Mammary microvascular endothelial cell (primary cell): ENCODE results near the gene ICE1.

DNA sequence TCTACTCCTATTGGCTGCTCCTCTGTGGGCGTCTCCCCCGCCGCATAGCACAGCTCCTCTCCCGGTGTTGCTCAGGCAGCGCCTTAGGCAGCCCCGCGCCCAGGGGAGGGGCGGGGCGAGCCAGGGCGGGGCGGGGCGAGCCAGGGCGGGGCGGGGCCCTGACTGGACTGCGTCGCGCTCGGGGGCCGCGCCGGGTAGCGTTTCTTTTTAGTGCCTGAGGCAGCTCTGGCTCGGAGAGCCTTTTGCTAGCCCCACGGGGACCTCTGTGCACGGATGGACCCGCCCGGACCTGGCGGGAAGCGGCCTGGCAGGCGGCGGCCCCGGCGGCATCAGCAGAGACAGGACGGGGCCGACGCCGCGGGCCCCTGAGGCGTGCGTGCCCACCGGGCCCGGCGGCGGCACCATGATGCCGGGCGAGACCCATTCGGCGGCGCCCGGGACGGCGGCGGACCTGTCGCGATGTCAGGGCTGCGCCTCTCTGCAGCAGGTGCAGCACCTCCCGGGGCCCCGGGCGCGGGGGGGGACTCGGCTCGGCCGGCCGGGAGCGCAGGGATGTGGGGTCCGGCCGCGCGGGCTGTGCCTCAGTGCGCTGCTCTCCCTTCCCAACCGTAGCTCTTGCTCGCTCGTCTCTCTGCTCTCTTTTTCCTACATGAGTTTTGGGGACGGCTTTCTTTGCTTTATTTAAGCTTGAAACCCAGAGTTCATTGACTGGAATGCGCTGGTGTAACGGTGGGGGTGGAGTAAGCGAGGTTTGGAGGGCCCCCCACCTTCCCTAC lies at the start of gene ICE1:
Gene ICE1, plus strand, starts transcription at position 165 of the 776 bp plus-strand sequence.
- RAMPAGE, long total RNA = no peak

DNA sequence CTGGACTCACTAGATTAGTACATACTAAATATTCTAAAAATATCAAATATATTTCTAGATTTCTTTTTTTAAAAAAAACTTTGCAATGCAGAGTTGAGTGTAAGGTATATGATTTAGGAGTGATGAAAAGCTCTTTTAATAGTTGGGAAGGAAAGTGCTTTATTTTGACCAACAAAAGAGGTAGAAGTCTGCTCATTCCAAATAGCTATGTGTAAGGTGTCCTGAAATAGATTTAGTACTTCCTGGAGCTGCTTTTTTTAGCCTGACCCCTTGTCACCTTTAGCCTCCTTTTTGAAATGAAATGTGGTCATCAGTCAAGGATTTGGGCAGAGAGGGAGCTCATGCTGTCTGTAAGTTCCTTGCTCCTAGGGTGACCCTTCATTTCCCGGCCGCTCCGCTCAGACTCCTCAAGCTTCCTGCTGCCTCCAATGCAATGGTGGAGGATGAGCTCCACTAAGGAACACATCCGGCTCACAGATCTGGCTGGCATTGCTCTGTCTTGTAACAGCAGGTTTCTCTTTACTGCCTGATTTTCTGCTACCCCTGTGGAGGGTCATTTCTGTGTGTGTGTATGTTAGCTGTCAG lies 265.6 kb downstream of the ICE1 start:
- RAMPAGE, long total RNA = no peak

GRCh38 chr5:5834947-5835429 lies 412.5 kb downstream of the ICE1 start:
- RAMPAGE, long total RNA = no peak

DNA sequence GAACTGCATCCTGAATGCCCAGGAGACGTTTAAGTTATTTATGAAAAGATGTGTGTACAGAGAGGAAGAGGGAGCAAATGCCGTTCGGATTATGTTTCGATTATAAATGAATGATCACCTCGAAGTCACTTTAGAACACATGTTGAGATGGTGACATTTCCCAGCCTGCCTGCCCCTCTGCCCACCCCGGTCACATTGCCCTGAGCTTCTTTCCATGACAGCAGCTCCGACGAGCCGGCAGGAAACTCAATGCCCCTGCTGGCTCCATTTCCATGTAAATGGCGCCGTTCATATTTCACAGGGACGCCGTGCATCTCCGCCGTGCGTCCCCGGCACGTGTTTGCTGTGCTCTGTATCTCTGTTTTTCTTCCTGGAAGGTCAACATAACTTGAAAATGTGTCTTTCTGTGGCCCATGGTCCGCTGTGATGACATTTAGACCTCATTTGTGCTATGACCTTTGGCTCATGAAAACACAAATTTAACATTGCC lies 42.8 kb downstream of the UBE2QL1 start:
- RAMPAGE, long total RNA = no peak

GRCh38 chr5:6609382-6610184 lies 23.3 kb downstream of the NSUN2 start:
- RAMPAGE, long total RNA = no peak

- RAMPAGE, long total RNA = no peak
Observed at GRCh38 chr5:6656355-6656878, 23.2 kb downstream of the SRD5A1 start.

GRCh38 chr5:6660241-6660744 lies 27.1 kb downstream of the SRD5A1 start:
- RAMPAGE, long total RNA = no peak

GRCh38 chr5:6965983-6966515 lies 252.8 kb downstream of the TENT4A start:
- RAMPAGE, long total RNA = no peak

GRCh38 chr5:9015218-9015417 lies 530.8 kb downstream of the SEMA5A start:
- RAMPAGE, long total RNA = no peak

DNA sequence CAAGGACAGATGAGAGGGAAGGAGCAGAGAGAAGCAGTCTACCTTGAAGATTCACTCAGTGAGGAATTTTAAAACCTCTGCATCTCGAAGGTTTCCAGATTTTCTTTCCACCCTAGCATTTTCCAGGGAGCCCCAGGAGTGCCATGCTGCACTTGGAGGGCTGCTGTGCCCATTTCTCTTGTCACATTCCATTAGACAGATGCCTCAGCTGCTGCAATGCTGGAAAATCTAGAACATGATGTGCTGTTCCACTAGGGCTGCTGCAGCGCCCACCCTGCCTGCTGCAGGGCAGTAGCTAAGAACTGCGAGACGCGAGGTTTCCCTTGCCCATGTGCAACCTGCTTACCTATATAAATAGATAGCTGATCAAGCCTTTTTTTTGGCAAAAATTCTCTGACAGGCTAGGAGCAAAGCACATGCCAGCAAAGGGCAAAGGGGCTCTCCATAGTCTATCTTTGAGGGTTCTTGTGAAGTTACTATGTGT lies 90.6 kb upstream of the TAS2R1 start:
- RAMPAGE, long total RNA = no peak

DNA sequence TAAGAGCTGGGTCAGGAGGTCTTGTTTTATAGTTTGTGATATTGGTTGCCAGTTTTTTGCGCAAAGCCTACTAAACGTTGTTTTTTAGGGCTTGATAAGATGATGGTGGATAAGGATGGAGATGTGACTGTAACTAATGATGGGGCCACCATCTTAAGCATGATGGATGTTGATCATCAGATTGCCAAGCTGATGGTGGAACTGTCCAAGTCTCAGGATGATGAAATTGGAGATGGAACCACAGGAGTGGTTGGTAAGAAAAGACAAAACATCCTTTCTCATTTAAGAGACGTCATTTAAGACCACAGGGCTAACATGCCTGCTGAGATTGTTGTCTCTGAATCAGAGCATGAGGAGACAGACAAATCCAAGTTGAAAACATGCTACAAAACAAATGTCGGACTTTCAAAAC lies 4.5 kb downstream of the CCT5 start:
- RAMPAGE, long total RNA = no peak

DNA sequence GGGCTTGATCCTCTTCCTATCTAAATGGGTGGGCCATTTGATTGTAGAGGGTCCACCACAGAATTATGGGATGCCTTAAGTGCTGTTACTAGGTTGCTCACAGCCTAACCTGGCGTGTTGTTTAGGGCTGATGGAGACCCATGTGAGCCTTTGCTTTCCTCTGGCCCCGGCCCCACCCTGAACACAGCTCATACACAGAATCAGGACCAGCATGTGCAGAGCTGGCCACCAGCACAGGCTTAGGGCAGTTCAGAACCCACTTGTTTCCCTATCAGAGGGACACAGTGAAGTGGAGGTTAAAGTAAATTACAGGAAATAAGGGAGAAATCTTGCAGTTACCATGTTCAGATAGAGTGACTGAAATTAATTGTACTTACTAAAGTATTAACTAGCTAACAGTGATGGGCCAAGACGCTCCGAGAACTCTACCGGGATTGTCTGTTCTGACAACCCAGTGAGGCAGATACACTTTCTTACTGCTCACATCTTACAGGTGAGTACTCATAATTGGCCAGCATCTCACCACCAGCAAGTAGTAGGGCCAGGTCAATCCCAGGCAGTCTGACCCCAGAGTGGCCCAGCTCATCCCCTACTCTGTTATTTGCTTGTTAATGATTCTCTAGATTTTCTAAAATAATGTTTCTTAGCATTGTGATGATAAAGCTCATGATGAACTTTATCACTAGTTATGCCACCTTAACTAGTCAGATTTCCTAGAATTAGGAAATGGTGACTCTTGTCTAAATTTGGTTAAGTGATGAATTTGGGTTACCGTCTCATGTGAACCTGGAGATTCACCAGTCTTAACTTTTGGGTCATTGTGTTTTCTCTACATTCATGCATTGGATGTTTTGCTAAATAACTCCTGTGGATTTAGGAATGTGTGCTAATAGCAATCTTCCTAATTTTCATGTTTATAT lies 15.4 kb downstream of the CCT5 start:
- RAMPAGE, long total RNA = no peak

DNA sequence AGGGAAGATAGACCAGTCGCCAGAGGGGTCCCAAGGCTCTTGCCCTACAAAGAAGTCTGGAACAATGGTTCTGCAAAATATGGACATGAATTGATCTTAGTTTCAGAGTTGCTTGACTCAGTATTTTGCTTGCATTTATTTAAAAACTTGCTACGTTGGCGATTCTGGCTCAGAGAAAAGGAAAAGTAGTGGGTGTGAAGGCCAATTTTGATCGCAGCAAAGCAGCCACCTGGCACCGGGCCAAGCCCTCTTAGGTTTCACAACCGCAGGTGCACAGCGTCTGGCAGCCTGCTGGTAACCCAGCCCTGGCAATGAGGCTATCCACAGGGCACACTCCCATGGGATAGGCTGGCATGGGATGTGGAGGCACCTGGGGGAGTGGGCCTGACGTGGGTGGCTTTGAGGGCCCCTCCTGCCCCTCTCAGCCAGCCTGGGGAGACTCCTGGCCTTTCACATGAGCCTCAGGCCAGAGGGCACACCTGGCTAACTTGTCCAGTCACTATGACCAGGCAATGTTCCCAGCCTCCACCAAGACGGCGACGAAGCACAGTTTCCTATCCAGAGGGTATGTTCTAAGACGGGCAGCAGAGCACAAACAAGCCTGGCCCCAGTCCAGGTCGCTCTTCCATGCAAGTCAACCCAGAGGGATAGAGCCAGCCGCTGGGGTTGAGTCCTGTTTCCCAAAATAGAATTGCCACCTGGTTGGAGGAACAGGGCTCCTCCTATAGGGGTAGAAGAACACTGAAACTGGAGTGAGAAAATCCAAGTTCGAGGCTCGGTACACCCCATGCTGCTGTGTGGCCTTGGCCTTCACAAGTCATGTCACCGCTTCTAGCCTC lies 19.0 kb downstream of the CMBL start:
- RAMPAGE, long total RNA = no peak

- RAMPAGE, long total RNA = no peak
Observed at GRCh38 chr5:10319195-10319746, 11.6 kb upstream of the CMBL start.

GRCh38 chr5:10386748-10387244 lies 33.3 kb downstream of the MARCHF6 start:
- RAMPAGE, long total RNA = no peak

GRCh38 chr5:10417825-10418501 lies 23.7 kb upstream of the ROPN1L start:
- RAMPAGE, long total RNA = no peak

DNA sequence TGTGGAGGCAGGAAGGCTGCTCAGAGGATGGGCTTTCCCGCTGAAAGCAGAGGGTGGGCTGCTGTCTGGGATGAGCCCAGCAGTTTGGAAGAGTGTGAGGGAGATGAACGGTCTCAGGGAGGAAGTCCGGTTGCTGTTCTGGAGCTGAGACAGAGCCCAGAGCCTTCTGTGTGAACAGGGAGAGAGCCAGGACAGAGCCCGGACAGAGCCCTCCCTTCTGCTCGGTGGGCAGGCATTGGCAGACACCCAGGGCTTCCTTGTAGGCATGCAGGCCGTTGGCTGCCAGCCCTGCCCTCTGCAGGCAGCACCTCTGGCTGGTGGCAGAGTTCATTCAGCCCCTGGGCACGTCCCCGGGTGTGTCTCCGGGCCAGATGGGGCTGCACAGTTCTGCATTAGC lies 18.8 kb downstream of the ROPN1L start:
- RAMPAGE, long total RNA = no peak

GRCh38 chr5:10533104-10533625 lies 30.7 kb upstream of the ANKRD33B start:
- RAMPAGE, long total RNA = no peak

DNA sequence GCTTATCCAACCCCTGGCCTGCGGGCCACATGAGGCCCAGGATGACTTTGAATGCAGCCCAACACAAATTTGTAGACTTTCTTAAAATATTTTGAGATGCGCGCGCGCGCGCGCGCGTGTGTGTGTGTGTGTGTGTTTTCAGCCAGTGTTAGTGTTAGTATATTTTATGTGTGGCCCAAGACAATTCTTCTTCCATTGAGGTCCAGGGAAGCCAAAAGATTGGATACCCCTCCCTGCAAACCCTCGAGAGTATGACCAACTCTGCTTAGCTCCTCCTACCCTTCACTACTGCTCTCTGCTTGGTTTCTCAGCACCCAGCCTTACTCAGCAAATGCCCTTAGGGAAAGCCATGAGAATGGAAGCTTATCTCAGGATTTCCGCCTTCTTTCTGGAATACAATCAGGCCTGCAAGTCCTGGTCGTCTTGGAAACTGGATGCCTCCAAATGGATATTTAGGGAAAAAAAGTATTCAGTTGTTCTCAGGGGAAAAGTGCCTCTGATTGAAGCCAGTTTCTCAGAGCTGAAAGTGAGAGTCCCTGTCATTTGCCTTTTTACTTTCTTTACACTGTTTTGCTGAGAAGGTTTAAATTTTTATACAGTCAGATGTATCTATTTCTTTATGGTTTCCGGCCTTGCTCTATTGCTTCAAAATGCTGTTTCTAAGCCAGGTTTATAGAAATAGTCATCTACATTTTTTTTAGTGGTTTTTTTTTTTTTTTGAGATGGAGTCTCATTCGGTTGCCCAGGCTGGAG lies 26.8 kb downstream of the ANKRD33B start:
- RAMPAGE, long total RNA = no peak

GRCh38 chr5:10626622-10627146 lies 62.8 kb downstream of the ANKRD33B start:
- RAMPAGE, long total RNA = no peak